Aorta (tissue), 1 donor: ENCODE results near the gene FEZF2.

DNA sequence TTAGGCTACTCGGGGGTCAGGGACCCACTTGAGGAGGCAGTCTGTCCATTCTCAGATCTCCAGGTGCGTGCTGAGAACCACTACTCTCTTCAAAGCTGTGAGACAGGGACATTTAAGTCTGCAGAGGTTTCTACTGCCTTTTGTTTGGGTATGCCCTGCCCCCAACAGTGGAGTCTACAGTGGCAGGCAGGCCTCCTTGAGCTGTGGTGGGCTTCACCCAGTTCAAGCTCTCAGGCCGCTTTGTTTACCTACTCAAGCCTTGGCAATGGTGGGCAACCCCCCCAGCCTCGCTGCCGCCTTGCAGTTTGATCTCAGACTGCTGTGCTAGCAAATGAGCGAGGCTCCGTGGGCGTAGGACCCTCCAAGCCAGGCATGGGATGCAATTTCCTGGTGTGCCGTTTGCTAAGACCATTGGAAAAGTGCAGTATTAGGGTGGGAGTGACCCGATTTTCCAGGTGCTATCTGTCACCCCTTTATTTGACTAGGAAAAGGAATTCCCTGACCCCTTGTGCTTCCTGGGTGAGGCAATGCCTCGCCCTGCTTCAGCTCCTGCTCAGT, 310.5 kb upstream of the CFAP20DC start:
- PRO-cap = no peak

- PRO-cap = no peak
These were observed 961.0 kb upstream of the CFAP20DC start for GRCh38 chr3:60010664-60011394.

DNA sequence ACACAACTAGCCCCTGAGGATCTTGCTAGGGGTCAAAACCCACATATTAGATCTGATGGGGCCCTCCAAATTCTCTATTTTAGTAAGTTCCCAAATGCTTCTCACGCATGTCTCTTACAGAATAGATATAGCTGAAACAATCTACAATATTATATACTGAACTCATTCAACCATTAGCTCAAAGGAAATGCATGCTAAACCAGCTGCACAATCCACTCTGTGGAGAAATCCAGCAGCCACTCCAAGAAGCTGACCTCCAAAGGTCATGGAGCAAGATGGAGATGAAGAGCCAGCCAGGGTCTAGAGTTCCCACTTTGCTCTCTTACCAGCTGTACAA, 1075.0 kb upstream of the CFAP20DC start:
- PRO-cap = no peak

GRCh38 chr3:60399907-60400475, 851.3 kb downstream of the FHIT start:
- PRO-cap = no peak

- PRO-cap = no peak
These were observed 286.0 kb downstream of the FHIT start for GRCh38 chr3:60965104-60965876.

DNA sequence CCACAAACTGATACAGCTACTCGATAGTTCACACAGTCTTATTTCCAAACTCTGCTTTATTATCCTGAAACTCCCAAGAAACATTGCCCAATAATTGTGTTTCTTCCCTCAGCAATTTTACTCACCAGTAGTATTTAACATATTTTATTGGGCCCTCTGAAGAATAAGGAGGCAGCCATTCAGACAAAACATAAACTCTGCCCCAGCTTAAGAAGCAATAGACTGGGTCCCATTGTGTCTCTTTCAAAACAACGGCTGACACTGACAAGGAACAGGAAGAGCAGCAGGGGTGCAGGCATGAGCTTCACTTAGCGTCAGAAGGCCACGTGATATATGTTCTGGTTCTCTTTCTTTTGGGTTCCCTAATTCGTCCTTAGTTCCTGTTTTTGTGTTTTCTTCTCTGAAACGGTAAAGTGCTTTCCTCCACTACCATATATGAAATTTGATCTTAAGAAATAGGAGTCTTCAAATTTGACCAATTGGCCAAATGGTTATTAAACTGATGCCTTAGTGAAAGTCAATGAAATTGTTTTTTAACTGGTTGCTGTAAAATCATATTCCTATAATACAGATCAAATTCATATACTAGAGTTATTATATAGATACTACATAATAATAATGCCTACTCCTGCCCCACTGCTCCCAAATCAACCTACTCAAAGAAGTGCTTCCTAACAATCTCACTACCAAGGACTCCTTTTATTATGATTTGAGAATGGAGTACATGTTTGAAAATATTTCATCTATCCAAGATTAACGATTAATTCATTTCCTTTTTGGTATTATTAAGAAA, 242.1 kb downstream of the FHIT start:
- PRO-cap = no peak

DNA sequence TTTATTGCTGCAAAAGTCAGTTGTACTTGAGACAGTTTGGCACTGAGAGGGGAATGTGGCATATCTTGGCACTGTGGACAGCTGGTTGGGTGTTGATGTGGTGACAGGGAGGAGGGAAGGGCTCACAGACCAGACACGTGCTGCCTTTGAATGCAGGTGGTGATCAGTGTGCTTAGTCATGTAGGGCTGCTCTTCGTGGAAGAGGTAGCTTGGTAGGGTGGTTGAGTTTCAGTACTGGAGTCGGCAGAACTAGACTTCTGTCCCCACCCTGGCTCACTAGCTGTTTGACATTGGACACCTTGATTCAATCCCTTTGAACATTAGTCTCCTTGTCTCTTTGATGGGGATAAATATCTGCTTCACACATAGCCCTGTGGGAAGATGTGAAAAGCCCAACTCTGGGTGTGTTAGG, 108.4 kb downstream of the PTPRG start:
- PRO-cap = no peak

DNA sequence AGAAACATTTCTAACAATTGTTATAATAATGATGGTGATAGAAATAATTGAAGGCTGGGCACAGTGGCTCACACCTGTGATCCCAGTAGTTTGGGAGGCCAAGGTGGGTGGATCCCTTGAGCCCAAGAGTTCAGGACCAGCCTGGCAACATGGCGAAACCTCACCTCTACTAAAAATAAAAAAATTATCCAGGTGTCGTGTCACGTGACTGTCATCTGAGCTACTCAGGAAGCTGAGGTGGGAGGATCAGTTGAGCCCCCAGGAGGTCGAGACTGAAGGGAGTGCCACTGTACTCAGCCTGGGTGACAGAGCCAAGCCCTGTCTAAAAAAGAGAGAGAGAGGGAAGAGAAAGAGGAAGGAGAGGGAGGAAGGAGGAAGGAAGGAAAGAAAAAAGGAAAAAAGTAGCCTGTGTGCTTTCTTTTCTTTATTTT, 140.2 kb downstream of the PTPRG start:
- PRO-cap = no peak

GRCh38 chr3:61756683-61757341, 195.4 kb downstream of the PTPRG start:
- PRO-cap = no peak

DNA sequence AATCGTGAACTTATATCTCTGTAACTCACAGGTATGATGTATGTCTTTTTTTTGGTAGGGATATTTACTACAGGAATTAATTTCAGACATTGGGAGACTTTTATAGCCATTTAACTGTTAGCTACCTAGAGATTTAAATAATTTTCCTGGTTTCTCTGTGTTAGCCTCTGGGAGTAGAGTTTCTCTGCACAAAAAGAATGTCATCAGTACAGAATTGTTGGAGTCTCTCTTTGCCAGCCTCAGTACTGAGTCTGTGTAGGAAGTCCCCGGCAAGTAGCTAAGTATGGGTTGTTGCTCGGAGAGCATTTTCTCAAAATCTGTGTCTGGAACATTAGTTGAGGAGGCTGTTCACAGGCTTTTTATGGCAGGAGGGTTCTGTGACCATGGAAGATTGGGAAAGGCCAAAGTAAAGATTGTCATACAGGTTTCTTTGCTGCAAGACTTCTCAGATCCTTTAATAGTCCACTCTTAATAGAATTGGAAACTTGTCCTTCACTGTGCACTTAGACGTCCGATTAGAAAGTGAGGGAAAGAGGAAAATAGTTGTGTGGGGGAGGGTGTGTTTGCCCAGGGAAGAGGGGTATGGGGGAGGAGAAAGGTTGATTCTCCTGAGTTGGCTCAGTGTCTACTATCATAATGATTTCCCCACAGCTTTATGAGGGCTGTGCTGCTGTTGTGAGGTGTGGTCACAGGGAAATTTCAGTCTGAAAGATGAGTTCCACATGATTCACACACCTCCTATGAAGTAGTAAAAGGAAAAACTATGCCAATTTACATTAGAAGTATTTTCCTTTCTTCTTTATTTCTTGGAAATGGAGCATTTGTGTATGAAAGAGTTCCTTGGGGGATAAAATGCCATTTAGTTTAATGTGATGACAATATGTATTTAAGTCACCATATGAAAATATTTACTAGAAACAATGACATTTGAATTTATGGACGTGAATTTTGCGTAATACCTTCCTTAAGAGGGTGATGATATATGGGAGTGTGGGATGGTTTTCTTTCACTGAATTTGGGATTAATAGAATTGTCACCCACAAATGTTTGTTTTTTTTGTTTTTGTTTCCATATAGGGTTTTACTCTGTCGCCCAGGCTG, 207.2 kb downstream of the PTPRG start:
- PRO-cap = no peak

DNA sequence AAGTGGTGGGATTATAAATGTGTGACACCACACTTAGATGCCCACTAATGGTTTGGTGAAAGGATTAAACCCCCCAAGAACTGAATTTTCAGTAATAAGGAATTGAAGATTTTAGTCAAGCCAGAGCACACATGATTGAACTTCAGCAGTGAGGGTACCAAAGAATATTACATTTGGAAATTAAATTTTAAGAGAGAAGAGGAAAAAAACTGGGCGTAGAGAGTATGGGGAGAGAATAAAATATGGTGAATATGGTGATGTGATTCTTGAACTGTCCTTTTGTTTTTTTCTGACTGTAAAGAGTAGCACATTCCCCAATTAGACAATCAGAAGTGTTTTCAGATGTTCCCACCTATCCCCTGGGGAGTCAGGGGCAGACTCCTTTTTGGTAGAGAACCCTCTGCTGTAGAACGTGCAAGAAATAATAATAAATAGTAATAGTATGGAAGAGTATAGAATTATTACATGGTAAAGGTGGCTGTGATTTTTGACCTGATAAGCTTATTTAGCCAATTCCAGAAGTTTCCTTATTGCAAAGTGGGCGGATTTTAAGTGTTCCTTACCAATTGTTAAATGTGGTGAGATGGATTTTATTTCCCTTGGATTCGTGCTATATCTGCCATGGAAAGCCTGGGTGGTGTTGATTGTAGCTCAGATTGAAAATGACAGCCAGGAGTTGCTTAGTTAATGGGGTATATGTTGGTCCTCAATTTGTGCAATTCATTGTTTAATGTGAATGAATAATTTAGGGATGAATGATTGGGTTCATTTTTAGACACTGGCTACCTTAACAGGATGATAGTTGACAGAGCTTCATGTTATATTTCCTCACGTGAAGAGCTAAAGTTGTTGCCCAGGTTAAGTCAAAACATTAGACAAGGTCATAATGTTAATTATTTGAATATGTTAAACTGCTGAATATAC, 208.4 kb downstream of the PTPRG start:
- PRO-cap = no peak

- PRO-cap = no peak
These were observed 217.3 kb downstream of the PTPRG start for GRCh38 chr3:61778311-61779362.

- PRO-cap = no peak
These were observed 219.0 kb downstream of the PTPRG start for GRCh38 chr3:61780300-61780776.

DNA sequence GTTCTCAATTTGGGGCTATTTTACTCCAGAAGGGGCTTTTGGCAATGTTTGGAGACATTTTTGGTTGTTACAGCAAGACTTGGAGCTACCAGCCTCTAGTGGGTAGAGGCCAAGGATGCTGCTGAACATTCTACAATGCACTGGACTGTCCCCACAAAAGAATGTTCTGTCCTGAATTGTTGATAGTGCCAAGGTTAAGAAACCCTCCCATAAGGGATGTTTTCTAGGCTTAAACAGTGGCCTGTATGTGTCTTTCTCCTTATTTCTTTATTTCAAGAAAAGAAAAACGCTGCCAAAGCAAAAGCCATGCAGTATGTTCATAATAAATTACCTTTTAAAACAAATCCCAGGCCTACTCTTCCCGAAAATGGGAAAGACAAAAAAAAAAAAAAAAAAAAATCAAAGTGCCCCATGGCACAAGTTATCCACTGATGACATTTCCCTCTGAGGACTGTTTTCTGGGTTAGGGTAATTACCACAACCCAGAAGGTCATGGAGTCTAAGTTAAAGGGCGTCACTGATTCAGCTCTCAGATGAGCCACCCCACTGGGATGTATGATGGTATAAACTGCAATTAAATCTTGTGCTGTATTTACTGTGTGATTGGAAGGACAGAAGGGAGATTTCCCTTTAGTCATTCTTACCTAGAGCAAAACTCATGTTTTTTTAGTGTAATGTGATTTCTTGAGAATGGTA, 243.9 kb downstream of the PTPRG start:
- PRO-cap = no peak

GRCh38 chr3:61876859-61877985, 315.9 kb downstream of the PTPRG start:
- PRO-cap = no peak

GRCh38 chr3:62161294-62161869, 157.4 kb upstream of the C3orf14 start:
- PRO-cap = no peak

GRCh38 chr3:62242802-62243526, 75.9 kb upstream of the C3orf14 start:
- PRO-cap = no peak

GRCh38 chr3:62373363-62373723, at the start of gene FEZF2:
Gene FEZF2, minus strand, starts transcription at chr3:62373550.
- PRO-cap = no peak

DNA sequence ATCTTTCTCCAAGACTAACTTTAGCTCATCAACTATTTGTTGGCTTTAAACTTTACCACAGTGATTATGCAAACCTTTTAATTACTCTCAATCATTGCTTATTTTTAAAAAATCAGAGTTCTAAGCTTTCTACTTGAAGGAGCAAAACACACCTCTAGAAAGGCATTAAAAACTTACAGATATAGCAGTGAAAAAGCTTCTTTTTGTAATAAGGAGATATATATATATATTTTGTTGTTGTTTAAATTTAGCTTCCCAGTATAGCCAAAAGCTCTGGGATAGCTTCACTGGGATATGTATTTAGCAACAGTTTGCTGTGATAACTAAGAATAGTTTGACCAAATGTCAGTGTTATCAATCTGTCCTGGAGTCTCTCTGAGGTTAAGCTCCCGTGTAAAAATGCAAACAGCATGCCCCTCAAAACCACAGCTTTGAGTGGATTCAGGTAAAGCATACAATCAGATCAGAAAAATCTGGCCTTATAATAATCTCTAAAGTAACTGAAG, 3.0 kb downstream of the CADPS start:
- PRO-cap = no peak

DNA sequence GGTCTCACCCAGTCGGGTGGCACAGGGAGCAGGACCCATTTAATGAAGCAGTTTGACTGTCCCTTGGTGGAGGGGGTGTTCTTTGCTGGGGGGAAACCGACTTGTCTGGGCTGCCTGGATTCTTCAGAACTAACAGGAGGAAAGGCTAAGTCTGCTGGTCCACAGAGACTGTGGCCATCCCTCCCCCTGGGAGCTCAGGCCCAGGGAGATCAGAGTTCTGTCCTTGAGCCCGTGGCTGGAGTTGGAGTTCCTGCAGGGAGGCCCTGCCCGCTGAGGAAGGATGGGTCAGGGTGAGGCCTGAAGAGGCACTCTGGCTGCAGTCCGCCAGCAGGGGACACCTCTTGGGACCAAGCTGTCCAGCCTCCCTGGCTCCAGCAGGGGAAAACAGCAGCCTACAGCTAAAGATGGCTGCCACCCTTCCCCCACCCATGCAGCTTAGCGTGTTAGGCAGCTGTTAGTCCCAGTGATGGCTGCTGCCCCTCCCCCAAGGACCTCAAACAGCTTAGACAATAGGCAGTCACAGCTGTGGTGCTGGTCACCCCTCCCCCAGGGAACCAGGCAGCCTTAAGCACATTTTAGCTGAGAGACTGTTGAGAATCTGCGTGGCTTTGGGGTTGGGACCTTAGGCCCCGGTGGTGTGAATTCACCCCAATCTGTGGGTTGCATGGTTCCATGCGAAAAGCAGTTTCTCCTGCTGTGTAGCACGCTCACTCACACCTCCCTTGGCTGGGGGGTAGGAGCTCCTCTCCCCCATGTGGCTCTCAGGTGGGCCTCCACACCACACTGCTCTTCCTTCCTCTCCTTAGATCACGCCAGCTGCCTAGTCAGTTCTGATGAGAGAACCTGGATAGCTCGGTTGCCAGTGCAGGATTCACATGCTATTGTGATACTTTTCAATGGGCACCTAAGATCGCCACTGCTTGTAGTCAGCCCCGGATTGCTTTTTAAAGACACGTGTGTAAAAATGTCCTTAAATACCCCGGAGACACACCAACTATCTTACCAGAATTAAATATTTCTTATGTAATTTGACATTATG, 140.4 kb upstream of the CADPS start:
- PRO-cap = no peak